Mesenchymal stem cell of the bone marrow (primary cell): ENCODE data around the gene ID2.

GRCh38 chr2:8162419-8163020 is 519.3 kb upstream of the ID2 start:
- CAGE, long polyA plus RNA: no peak

DNA sequence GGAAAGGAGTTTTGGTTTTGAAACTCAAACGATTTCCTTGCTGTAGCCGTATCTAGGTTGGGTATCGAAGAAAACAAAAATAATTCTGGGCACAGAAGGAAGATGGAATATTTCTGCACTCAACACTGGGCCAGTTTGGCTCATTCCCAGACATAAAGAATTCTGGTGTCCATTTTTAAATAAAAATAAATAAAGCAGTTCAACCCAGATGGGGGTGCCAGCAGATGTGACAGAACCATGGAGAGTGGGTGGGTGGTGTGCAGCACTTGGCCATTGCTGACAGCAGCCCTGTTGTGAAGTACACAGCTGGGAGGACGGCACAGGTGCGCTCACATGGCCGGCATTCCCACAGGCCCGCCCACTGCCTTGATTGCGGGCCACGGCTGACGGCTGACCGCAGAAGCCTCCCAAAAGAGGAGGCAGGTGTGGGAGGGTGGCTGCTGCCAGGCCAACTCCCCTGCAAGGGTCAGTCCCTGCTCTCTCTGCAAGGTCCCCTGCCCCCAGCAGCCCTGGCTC is 351.9 kb upstream of the ID2 start:
- CAGE, long polyA plus RNA: no peak

DNA sequence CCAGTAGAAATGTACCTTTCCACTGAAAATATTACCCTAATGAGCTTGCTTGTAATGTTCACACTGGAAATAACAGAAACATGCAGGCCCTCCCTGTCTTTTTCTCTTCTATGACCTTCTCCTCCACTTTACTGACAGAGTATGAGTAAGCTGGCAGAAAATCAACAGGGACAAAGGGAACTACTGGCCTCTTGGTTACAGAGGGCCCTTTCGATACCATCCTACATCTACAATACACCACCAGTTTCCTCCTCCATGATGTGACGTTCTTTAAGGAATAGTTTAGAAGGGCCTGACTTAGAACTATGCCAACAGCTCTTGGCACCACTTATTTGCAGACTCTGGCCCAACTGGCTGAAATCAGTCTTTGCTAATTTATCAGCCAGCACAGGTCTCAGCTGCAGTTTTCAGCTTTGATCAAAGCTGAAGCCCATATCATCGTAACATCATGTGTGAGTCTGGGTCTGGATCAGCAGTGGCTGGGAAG is 272.2 kb upstream of the ID2 start:
- CAGE, long polyA plus RNA: no peak

GRCh38 chr2:8412029-8412635 is 269.7 kb upstream of the ID2 start:
- CAGE, long polyA plus RNA: no peak

DNA sequence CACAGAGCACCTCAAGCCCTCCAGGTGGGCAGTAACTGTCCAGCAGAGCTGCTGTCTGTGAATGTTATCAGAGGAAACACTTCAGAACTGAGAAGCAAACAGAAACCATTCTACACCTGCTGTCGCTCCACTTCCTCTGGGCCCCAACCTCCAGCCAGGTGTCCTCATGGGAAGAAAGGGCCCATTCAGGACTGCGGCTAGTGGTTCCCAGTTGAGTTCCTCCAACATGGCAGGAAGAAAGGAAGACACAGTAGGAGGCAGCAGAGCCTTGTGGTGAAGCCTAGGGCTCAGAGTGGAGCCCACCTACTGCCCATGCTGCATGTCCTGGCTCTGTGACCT is 165.9 kb upstream of the ID2 start:
- CAGE, long polyA plus RNA: no peak

- CAGE, long polyA plus RNA: no peak
These were observed 131.0 kb upstream of the ID2 start for GRCh38 chr2:8550831-8551270.

GRCh38 chr2:8574233-8575041 is 107.4 kb upstream of the ID2 start:
- CAGE, long polyA plus RNA: no peak

- CAGE, long polyA plus RNA: no peak
These were observed 25.7 kb upstream of the ID2 start for GRCh38 chr2:8656055-8656662.

- CAGE, long polyA plus RNA: no peak
These were observed at the start of gene ID2 for GRCh38 chr2:8681987-8682575. Gene ID2, plus strand, starts transcription at chr2:8682056.

GRCh38 chr2:8683246-8683790 is 1.5 kb downstream of the ID2 start:
- CAGE, long polyA plus RNA: no peak

DNA sequence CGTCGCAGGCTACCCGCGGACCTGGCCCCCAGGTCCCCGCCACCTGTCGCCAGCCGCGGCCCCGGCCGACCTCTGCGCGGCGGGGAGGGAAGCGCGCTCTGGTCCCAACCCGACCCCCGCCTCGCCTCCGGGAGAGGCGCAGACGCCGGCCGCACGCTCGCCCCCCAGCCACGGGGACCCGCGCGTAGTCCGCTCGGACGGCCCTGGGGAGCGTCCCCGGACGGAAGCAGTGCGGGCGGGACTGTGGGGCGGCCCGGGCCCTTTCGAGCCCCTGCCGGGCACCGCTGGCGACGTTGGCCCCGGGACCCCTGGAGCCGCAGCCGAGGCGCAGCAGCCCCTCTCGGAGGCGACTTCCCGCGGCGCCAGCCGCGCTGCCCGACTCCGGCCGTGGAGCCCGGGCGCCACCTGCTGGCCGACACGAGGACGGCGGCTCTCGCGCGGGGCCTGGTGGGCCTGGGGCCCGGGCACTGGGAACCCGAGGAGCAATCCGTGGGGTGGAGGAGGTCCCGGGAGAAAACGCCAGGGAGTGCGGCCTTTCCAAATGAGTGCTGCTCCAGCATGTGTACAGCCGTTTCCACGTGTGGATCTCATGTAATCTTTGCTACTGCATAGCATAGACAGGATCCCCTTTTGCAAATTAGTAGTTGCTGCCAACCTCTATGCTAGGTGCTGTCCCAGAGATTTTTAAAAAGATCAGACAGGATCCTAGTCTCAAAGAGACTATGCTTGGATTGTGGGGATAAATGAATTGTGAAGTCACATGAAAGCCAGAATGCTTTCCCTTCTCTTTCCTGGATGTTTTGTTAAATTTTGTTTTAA is 3.9 kb downstream of the ID2 start:
- CAGE, long polyA plus RNA: no peak

DNA sequence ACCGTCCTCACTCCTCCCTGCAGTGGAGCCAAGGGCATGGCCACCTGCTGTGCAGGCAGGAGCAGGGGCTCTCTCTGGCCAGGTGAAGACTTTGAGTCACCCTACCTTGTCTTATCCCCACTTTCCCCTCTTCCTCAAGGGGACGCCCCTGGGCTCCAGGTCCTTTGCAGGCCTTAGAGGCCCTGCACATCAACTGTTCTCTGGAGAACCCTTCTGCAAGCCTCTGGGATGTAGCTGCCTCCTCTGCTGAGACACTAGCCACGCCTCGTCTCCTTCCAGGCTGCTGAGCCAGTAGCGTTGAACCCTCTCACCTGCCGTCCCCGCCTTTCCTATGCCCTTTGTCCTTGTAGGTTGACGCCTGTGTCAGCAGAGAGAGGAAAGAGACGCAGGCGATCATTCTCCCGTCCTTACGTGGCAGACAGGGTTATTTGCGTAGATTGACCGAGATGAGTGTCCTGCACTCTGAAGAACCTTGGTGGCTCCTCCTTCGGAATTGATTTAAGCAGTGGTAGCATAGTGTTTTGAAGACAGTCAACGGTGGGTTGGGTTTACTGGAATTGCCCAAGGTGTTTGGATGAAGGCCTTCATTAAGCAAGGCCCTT is 27.7 kb downstream of the ID2 start:
- CAGE, long polyA plus RNA: no peak

- CAGE, long polyA plus RNA: no peak
These were observed 48.8 kb downstream of the ID2 start for GRCh38 chr2:8730474-8731162.

DNA sequence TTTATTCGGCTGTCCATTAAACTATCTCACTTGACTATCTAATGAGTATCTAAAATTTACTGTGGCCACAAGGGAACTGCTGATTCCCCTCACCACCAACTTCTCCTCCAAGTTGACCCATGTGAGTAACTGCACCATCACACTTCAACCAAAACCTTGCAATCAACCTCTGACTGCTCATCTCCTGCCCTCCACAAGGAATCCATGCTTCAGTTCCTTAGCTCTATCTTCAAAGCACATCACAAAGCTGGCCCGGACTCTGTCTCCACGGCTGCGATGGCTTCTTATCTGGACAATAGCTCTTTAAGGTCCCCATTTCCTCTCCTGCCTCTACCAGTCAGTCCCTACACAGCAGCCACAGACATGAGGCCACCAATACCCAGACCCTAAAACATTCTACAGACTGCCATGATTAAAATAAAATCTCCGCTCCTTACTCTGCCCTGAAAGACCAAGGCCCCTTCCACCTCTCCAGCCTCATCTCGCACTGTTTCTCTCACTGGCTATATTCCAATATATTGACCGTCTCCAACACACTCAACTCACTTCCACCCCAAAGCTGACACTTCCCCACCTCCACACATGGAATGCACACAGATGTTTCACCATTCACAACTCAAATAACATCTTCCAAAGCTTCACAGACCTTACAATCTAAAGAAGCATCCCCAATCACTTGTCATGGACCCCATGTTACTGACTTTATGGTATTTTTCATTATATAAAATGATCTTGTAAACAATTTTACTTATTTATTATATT is 25.6 kb downstream of the MBOAT2 start:
- CAGE, long polyA plus RNA: no peak

- CAGE, long polyA plus RNA: no peak
These were observed 63.9 kb upstream of the ASAP2 start for GRCh38 chr2:9142550-9143301.

- CAGE, long polyA plus RNA: no peak
These were observed 61.5 kb upstream of the ASAP2 start for GRCh38 chr2:9145110-9145550.

DNA sequence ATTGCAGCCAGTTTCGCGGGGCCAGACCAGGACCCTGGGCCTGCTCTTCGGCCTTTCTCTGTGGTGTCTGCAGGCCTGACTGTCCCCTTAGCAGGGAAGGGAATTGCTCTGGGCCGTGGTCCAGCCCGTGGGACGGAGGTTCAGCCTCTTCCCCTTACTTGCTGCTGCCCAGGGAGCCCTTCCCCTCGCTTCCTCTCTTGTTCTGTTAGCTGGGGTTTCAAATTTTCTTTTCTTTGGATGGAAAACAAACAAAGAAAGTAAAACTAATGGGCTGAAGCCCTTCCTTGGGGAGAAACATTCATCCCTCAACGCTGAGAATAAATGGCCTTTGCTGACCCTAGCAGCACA is 52.3 kb downstream of the ASAP2 start:
- CAGE, long polyA plus RNA: no peak

- CAGE, long polyA plus RNA: no peak
These were observed 80.3 kb downstream of the ASAP2 start for GRCh38 chr2:9286651-9287492.

GRCh38 chr2:9321264-9321703 is 102.0 kb downstream of the ITGB1BP1 start:
- CAGE, long polyA plus RNA: no peak

DNA sequence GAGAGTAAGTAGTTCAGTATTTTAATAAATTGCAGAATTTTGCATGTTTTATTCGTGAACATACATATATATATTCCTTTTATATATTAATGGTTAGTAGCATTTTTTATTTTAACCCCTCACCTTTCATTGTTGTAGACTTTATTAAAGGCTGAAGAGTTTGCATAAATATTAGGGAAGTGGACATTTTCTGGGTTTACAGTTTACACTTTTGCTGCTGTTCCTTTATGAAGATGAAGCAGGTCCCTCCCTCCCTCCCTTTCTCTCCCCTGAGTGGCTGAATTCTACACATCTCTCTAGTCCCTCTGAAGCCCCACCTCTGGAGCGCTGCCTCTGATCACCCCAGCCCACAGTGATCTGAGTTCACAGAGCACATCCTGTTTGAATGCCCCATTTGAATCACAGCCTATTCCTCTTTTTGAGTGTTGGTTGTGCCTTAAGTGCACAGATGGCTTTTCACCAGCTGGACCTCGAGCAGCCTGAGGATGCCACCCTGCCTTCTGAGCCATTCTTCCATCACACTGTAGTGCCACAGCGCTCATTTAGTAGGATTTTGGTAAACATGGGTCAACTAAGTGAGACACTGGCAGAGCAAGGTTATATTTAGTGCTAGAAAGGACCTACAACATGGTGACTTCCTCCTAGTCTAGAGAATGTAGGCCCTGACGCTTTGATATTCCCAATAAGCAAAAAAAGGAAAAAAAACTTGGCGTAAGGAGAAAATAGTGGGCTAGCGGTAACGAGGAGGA is 87.1 kb downstream of the ITGB1BP1 start:
- CAGE, long polyA plus RNA: no peak